HTR-8/SVneo (cell line): ENCODE results near the genes DDR1, MUCL3, HLA-B, TNF and NCR3.

DNA sequence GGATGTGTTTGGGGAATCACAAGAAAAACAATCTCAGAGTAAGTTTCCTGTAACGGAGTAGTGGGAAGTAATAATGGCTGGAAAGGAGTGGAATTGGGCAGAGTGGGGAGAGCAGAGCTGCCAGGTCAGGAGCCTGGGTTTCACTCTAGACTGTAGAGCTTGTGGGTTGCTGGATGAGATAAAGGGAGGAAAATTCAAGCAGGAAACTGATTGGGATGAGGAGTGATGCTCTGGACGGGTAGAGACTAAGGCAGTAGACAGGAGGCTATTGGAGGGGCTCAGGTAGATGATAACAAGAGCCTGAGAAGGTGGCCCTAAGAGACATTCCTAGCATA, 3.1 kb upstream of the IER3 start:
- RRBS, result no CpG with 5 or more reads among the region's 2 CpGs

GRCh38 chr6:30814257-30814846, 70.0 kb upstream of the DDR1 start:
- RRBS, result no CpG with 5 or more reads among the region's 7 CpGs

- RRBS, result 2% methylated on average over 36 of the region's 92 CpGs
These were observed at the start of gene DDR1 for GRCh38 chr6:30883655-30884743. DDR1 (plus strand) TSS chr6:30884519.

GRCh38 chr6:30884744-30885443, 575 bp downstream of the DDR1 start:
- RRBS, result 2% methylated on average over 7 of the region's 27 CpGs

- RRBS, result no CpG with 5 or more reads among the region's 6 CpGs
These were observed 3.0 kb upstream of the SFTA2 start for GRCh38 chr6:30934892-30935538.

GRCh38 chr6:30940321-30941136, at the start of gene MUCL3:
MUCL3 (plus strand) TSS chr6:30940973.
- RRBS, result no CpG with 5 or more reads among the region's 19 CpGs

- RRBS, result no CpG with 5 or more reads among the region's 4 CpGs
These were observed 42.9 kb downstream of the MUC22 start for GRCh38 chr6:31053224-31053587.

- RRBS, result 82% methylated on average over 5 of the region's 16 CpGs
These were observed 43.8 kb downstream of the MUC22 start for GRCh38 chr6:31053914-31054562.

DNA sequence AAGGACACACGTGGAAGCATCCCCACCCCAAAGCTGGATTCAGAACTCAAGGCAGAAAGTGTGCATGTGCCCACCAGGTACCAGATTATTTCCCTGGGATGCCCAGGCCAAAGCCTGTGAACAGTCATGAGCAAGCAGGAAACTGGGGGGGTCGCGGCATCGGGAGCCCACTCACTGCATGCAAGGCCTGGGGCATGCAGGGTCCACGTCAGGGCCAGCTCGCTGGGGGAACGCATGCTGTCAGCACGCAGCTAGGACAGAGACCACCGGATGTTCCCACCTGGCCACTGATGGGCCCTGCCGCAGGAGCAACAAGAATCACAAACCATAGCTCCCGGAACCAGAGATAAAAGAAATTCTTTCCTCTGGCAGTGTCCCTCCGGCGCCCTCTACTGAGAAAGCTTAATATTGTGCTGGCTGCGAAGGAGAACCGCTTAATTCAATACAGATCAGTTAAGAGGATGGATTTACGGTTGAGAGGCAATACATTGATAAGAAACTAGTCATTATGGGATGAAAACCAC, 32.7 kb downstream of the C6orf15 start:
- RRBS, result 7% methylated on average over 3 of the region's 16 CpGs

DNA sequence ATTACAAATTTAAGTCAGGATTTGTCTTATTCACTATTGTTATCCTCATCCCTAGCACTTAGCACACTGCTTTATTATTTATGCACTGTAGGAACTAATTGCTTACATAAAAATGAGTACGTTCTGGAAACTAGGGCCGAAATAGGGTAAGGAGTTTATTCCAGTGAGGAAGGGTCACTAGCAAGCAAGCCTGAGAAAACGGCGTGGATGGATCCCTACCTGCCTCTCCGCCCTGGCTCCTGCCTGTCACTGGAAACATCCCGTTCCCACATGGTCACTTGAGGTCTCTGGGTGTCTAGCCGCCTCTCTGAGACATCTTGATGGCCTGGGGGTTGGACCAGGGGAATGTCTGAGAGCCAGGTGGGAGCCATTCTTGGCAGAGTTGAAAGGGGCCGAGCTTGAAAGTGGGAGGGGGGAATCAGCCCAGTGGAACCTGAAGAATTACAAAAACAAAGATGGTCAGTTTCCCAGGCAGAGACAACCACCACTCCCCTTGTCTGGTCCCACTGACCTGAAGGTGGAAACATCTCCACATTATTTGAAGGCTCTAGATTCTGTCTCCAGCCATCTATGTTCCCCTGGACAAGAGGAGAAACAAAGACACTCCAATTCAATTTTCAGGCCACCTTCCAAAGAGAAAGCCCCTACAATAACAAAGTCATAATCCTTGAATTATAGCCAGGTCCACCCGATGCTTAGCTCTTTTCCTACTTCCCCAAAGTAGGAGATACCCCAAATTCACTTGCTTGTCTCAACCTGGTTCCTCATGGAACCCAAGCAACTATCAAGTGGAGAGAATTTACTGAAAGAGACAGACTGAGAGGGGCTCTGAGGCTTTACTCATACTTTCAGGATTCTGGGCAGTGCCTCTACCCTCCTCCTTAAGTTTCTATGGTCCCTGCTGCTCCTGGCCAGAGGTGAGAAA, 828 bp downstream of the CCHCR1 start:
- RRBS, result no CpG with 5 or more reads among the region's 9 CpGs

DNA sequence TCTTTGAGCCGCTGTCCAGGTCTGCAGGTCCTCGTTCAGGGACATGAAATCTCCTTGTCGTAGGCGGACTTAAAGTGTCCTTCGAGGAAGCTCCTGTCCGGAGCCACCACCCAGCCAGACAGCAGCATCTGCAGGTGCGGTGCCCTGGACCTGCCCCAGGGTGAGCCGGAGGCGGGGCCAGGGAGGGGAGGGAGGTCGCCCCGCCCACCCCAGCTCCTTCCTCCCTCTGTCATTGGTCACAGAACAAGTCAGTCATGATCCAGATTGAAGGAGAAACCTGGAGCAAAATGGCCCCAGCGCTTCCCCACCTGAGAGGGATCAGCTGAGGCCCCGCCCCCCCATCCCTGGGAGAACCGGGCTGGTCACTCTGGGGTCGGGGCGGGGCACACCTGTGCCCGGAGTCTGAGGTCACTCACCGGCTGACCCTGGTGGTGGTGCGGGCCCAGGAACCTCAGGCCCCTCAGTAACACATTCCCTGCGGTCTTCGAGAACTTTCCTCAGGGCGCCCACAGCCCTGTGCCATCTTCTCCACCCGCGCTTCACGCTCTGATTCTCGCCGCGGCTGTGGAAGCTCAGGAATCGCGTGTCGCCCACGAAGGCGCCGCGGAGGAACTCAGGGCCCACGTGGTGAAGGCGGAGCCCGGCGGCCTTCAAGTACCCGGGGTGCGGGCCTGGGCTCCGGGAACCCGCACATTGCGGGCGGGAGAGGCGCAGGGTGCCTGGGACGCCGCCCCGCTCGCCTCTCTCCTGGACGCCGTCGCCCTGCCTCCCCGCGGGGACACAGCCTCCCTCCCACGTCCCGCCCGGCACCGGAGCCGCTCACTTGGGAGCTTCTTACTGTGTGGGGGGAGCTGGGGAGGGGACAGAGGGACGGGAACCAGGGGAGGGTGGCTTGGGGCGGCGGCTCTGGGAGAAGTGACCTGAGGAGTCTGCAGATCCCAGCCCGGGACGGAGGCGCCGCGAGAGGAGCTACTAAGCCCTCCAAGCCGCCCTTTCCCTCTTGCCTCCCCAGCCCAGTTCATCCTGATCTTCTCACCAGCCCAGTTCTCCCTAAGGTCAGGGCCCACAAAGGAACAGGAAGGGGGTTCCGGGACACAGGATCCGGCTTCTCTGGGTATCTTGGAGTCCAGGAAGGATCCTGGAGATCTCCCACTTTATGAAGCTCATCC, 36.4 kb upstream of the HLA-C start:
- RRBS, result 72% methylated on average over 14 of the region's 71 CpGs

DNA sequence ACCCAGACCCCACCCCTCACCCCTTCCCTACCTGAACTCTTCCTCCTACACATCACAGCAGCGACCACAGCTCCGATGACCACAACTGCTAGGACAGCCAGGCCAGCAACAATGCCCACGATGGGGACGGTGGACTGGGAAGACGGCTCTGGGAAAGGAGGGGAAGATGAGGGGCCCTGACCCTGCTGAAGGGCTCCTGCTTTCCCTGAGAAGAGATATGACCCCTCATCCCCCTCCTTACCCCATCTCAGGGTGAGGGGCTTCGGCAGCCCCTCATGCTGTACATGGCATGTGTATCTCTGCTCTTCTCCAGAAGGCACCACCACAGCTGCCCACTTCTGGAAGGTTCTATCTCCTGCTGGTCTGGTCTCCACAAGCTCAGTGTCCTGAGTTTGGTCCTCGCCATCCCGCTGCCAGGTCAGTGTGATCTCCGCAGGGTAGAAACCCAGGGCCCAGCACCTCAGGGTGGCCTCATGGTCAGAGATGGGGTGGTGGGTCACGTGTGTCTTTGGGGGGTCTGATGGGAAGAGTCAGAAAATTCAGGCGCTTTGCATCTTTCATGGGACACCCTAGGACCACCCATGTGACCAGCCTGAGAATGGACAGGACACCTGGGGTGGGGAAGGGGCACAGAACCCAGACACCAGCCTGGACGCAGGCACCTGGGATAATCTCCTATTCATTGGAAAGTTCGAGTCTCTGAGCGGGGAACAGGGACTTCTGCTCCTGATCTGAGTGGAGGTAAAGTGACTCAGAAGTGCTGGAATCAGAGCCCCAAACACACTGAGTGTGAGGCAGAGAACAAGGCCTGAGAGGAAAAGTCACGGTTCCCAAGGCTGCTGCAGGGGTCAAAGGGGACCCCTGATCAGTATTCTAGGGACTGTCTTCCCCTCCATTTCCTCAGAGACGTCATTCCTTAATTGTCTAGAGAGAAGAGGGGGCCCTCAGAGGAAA, 1.6 kb downstream of the HLA-B start:
- RRBS, result no CpG with 5 or more reads among the region's 16 CpGs

- RRBS, result 2% methylated on average over 24 of the region's 70 CpGs
These were observed at the start of gene HLA-B for GRCh38 chr6:31356563-31357249. HLA-B (minus strand) TSS chr6:31357179.

GRCh38 chr6:31469892-31470884, 27.8 kb upstream of the MICB start:
- RRBS, result no CpG with 5 or more reads among the region's 7 CpGs

- RRBS, result no CpG with 5 or more reads among the region's 11 CpGs
These were observed 6.0 kb upstream of the MICB start for GRCh38 chr6:31491912-31492387.

DNA sequence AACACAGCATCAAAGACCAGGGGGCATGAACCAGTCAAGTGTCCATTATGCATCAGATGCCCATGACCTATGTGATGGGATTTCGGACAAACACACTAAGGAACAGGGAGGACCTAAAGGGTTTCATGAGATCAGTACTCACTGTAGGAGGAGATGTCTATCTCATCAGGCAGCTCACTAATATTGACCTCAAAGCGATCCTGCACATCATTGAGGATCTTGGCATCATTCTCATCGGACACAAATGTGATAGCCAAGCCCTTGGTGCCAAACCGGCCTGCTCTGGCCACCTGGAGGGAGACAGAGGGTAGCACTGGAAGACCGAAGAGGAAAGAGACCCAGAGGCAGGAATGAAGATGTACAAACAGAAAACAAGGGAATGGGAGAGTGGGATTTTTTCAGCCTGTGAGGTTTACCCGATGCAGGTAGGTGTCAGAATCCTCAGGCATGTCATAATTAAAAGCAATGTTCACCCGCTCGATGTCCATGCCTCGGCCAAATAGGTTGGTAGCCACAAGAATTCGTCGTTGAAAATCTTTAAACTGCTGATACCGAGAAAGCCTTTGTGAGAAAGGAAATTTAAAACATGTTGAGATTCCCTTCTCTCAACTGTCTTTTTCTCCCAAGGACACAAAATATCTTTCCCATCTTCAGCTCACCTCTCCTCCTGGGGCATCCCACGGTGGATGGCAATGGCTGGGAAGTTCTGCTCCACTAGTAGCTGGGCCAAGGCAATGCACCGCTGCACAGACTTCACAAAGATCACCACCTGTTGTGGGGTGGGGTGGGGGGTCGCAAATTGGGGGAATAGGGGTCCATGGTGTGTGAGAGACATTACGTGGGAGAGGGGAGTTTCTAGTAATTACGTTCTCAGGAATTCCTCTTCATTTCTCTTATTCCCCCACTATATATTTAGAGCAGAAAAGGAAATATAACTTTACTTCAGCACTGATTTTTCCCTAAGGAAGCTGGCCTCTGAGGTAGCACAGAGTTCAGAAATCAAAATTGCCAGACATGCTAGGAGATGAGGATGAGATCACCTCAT, 2.2 kb downstream of the MCCD1 start:
- RRBS, result no CpG with 5 or more reads among the region's 17 CpGs

DNA sequence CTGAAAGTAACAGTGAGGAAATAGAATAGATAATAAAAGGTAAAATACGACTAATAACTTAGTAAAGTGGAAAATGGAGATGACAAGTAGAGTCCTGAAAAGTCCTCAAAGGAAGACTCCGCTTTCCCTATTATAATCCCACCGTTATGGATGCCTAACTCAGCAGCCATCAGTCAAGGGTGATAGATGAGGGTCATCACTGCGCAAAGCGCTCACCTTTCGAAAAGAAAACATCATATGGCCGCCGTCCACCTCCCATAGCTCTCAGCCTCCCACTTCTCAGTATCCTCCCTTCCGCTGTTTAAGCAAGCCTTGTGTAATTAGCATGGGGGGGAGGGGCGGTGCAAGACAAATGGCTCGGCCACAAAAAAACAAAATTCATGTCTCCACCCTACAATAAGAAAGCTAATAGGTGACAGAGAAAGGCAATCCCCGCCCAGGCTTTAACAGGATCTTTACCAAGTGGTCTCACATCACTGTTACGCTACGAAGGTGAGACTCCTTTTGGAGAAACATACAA, 806 bp downstream of the DDX39B start:
- RRBS, result no CpG with 5 or more reads among the region's 14 CpGs

DNA sequence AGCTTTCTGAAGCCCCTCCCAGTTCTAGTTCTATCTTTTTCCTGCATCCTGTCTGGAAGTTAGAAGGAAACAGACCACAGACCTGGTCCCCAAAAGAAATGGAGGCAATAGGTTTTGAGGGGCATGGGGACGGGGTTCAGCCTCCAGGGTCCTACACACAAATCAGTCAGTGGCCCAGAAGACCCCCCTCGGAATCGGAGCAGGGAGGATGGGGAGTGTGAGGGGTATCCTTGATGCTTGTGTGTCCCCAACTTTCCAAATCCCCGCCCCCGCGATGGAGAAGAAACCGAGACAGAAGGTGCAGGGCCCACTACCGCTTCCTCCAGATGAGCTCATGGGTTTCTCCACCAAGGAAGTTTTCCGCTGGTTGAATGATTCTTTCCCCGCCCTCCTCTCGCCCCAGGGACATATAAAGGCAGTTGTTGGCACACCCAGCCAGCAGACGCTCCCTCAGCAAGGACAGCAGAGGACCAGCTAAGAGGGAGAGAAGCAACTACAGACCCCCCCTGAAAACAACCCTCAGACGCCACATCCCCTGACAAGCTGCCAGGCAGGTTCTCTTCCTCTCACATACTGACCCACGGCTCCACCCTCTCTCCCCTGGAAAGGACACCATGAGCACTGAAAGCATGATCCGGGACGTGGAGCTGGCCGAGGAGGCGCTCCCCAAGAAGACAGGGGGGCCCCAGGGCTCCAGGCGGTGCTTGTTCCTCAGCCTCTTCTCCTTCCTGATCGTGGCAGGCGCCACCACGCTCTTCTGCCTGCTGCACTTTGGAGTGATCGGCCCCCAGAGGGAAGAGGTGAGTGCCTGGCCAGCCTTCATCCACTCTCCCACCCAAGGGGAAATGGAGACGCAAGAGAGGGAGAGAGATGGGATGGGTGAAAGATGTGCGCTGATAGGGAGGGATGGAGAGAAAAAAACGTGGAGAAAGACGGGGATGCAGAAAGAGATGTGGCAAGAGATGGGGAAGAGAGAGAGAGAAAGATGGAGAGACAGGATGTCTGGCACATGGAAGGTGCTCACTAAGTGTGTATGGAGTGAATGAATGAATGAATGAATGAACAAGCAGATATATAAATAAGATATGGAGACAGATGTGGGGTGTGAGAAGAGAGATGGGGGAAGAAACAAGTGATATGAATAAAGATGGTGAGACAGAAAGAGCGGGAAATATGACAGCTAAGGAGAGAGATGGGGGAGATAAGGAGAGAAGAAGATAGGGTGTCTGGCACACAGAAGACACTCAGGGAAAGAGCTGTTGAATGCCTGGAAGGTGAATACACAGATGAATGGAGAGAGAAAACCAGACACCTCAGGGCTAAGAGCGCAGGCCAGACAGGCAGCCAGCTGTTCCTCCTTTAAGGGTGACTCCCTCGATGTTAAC, at the start of gene TNF:
TSS of gene TNF (plus strand) at position 438 of the 1,385 bp plus-strand sequence.
- RRBS, result no CpG with 5 or more reads among the region's 30 CpGs

GRCh38 chr6:31577773-31578814, 2.7 kb downstream of the TNF start:
- RRBS, result no CpG with 5 or more reads among the region's 11 CpGs

- RRBS, result no CpG with 5 or more reads among the region's 6 CpGs
These were observed at the start of gene NCR3 for GRCh38 chr6:31592818-31593319. NCR3 (minus strand) TSS chr6:31593006.